Endometrial microvascular endothelial cells (primary cell): Measurements from ENCODE around the genes KRT81, KRT71, KRT79, KRT78, IGFBP6 and ESPL1.

DNA sequence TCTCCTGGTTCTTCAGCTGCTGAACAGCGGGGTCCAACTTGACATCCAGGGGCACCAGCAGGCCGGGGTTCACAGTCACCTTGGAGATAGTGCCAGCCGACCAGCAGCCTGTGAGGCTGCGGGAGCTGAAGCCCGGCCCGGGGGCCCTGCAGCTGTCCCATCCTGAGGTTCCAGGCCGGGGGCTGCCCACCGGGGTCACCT is 261 bp downstream of the KRT80 start:
- RAMPAGE, long total RNA: no peak

DNA sequence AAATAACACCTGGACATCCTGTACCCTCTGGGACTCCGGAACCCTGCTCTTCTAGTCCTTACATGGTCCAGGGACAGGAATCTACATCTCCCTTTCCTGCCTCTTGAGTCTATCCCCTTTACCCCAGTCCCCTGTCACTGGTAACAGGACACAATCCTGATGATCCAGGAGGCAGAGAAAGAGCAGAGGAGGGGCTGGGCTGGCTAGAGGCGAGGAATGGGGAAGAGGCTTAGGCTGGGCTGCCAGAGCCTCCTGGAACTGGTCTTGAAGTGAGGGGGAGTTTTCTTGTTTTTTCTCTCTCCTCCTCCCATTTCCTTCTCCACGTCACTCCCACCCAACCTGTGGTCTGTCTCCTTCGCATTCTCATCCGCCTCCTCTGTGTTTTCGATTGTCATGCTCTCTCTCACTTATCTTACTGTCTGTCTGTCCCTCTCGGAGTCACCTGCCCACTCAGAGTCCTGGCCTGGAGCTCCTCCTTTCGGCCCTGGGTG is 3.2 kb upstream of the KRT80 start:
- RAMPAGE, long total RNA: no peak

- RAMPAGE, long total RNA: no peak
Observed at GRCh38 chr12:52221837-52222595, 11.0 kb upstream of the KRT7 start.

DNA sequence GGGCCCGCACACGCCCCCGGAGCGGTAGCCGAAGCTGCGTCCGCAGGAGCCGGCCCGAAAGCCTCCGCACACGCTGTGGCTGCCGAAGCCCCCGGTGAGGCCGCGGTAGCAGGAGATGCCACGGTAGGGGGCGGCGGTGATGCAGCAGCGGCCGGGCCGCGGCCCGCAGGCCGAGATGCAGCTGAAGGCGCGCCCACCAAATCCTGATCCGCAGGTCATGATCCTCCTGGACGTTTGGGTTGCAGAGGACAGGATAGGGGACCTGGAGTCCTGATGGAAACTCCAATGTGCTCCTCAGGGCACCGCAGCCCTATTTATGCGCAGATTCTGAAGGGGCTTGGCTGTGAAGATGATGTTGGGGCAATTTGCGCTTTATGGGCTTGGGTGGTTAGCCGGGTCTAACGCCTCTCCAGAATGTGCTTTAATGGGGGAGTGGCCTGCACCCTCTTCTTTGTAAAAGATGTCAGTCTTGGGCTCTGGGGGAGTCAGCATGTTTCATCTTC is at the start of gene KRT81:
Gene KRT81, minus strand, starts transcription at position 288 of the 503 bp plus-strand sequence.
- RAMPAGE, long total RNA: no peak

DNA sequence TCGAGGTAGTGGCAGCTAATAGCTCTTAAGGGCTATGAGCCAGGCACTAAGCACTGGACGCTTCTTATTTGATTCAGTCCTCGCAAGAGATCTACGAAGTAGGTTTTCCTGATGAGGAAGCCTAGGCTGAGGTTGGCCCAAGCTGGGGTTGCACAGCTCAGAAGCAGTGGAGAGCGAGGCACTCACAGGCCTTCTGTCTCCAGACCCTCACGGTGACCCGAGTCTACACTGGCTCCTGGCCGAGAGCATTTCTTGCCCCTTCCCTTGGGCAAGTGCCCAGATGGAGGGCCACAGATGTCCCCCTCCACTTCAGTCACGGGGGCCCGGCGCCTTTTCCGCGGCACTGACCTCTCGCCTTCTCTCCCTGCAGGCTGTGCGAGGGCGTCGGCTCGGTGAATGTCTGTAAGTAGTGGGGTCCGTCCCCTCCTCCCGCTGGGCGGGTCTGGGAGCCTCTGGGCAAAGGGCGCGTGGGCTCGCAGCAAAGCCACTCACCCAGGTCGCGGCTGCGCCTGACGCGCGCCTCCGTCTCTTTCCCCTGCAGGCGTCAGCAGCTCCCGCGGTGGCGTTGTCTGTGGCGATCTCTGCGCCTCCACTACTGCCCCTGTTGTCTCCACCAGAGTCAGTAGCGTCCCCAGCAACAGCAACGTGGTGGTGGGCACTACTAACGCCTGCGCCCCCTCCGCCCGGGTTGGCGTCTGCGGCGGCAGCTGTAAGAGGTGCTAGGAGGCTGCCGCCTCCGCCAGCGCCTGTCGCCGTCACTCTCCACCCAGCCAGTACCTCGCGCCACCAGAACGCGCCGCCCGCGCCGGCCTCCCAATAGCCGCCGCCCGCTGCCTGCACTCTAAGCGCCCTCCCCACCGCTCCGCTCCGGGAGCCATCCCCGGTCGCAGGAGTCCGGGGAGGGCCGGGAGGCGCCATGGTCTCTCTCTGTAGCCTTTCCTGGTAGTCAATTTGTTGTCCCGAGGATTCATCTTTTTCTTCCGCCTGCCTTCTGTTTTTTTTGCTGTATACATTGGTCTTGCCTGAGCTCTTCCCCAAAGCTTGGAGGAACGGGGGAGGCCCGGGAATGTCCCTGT is 13.0 kb downstream of the KRT83 start:
- RAMPAGE, long total RNA: no peak

DNA sequence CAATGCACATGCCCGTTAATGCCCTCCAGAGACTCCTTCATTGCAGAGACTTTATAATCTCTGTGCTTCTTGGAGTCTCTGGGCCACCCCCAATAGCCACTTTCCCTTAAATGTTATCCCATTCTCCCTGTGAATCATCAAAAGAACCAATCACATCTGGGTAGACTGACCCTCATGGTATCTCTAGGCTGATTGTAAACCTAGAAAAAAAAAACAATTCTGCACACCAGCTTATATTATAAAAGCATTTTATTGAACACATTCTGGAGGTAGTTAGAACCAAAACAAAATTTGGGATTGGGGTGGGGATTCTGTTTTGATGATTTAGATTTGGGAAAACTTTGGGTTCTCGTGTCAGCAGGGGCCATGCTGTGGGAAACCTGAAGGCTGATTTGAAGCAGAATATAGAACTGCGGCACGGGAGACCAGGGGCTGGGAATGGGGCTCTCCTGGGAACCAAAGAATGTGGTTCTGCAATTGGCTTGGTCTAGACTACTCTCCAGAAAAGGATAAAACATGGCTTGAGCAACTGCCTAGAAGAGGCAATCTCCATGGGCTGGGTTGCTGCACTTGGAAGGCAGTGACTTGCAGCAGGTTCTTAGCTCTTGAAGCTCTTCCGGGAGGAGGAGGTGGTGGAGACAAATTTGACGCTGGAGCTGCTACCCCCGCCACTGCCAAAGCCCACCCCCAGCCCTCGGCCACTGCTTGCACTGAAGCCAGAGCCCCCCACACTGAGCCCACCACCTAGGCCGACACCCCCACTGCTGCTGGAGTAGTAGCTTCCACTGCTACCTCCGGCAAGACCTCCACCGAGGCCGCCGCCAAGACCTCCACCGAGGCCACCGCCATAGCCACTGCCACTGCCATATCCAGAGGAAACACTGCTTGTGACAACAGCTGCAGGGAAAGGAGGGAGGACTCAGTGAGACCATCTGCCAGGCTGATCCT is 5.6 kb downstream of the KRT5 start:
- RAMPAGE, long total RNA: no peak

DNA sequence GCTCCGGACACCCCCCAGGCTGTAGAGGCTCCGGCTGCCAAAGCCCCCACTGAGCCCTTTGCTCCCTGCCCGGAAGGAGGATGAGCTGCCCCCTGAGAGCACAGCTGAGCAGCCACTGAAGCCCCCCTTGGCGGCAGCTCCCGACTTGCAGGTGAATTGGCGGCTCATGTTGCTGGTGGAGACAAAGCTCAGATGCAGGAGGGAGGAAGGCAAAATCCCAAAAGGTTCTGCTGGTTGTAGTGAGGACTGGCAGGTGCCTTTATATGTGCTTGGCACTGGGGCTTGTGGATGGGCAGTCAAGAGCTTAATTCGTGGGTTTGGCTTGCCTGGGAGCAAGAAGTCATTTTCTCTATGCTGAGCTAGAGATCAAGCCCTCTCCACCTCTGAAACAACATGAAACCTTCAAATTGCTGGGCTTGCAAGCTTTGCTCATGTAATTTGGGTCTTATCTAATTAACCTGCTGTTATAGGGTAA is at the start of gene KRT71:
Gene KRT71, minus strand, starts transcription at position 236 of the 475 bp plus-strand sequence.
- RAMPAGE, long total RNA: no peak

DNA sequence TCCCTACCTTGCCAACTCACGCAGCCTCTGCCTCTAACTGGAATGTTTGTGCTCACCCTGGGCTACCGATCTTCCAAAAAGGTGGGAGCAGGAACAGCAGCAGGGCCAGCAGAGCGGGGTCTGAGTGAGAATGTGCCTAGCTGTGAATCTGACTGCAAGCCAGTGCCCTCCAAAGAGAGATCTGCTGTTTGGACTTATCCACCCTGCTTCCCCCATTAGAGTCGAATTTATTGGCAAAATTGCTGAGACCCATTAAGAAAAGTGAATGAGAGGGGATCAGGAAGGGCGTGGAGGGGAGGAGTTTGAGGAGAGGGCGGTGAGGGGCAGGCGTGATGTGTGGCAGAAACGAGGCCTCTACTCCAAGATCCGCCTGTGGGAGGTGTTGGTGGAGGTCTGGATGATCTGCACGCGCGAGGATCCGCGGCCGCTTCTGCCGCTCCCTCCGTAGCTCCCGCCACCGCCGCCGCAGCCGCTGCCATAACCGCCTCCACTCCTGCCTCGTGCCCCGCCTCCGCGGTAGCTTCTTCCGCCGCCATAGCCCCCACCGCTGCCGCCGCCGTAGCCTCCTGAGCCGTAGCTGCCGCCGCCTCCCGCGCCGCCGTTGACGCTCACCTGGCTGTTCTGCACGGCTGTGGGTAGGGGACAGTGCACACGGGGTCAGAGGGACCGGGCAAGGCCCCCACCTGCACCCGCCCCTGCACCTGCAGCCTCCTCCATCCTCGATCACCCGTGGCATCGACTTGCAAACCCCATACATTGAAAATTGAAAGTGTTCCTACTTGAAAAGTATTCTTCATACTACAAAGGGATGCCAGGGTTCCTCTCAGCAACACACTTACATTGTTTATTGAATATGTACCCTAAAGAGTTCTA is 10.8 kb upstream of the KRT1 start:
- RAMPAGE, long total RNA: no peak

GRCh38 chr12:52834101-52834601 is at the start of gene KRT79:
TSS of gene KRT79 (minus strand) at chr12:52834311.
- RAMPAGE, long total RNA: no peak

DNA sequence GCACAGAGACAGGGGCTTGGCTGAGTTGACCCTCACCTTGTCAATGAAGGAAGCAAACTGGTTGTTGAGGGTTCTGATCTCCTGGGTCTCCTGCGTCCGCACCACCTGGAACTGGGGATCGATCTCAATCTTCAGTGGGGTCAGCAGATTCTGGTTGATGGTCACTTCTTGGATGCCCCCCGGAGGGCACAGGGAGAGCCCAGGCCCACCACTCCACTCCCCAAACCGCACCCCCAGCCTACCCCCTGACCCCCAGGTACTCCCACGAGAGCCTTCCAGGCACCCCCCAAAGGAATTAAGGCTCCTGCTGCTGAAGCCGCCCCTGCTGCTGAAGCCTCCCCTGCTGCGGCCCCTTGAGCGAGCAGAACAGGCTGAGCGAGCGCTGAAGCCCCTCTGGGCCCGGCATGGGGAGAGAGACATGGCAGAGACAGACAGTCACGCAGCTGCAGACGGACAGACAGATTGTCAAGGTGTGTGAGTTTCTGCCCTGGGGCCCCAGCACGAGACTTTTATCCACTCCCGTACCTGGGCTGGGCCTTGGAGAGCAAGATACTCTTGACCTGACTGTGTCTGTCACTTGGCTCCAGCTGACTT is at the start of gene KRT78:
Gene KRT78, minus strand, starts transcription at position 484 of the 594 bp plus-strand sequence.
- RAMPAGE, long total RNA: no peak

DNA sequence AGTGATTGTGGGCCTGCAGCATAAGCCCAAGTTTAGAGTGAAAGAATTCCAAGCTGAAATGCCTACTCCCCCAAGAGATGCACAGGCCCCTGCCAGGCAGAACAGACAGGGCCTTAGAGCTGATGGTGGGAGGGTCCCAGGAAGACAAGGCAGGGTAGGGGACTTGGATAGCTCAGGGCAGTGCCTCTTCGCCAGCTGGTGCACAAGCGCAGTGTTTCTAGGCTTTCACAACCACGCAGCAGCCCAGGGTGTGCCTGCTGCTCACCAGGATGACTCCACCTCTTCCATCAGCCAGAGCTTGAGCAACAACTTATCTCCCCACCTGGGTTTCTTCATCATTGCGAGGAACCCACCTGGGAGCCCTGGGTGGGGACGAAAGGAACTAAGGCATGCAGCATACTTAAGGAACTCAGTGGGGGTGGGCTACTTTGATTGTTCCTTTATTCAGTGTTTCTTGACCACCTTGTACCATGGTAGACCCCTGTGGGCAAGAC is 22.7 kb downstream of the KRT18 start:
- RAMPAGE, long total RNA: no peak

- RAMPAGE, long total RNA: no peak
Observed at GRCh38 chr12:53041901-53042780, 7.7 kb upstream of the TNS2 start.

- RAMPAGE, long total RNA: no peak
Observed at GRCh38 chr12:53044726-53044980, 5.2 kb upstream of the TNS2 start.

DNA sequence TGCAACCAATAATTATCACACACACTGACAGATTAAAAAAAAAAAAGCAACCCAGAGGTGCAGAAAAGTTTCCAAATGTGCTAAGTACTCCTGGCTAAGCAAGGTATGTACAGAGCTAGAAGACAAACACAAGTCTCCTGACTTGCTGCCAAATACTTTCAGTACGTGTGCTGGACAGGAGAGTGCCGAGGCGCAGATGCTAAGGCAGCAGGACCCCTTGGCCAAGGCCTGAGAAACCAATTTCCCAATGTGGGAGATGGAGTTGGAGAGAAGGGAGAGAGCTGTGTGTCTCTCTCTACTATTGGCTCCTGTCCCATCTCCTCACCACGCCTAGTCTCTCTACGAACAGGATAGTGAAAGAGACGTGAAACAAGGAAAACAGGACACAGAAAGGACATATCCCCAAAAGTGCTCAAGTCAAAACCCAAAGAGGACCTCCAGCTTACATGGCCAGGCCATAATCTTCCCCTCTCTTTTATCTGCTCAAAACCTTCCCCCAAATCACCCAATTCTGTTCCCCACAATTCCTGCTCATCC is 5.3 kb downstream of the SPRYD3 start:
- RAMPAGE, long total RNA: no peak

- RAMPAGE, long total RNA: no peak
Observed at GRCh38 chr12:53097168-53097822, at the start of gene IGFBP6. TSS of gene IGFBP6 (plus strand) at chr12:53097667.

DNA sequence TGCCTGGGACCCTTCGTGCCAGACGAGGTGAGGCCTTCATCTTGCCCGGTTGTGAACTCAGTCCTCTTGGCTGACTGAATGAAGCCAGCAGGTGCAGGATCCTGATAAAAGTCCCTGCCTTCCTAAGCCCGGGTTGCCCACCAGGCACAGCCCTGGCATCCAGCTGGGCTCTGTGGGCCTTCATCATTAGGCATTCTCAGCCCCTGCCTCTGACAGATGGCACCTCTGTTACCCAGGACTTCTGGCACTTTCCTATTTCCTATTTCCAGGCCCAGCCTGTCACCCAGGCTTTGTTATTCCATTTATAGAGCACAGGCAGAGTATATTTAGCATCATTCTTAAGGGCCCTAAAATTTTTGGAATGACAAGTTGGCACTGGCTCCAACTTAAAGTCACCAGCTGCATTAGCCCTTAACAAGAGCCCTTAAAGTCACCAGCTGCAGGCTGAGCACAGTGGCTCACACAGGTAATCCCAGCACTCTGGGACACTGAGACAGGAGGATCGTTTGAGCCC is 12.9 kb downstream of the SOAT2 start:
- RAMPAGE, long total RNA: no peak

GRCh38 chr12:53222312-53222610 is 9.7 kb downstream of the RARG start:
- RAMPAGE, long total RNA: no peak

- RAMPAGE, long total RNA: no peak
Observed at GRCh38 chr12:53229410-53229900, 2.6 kb downstream of the RARG start.

DNA sequence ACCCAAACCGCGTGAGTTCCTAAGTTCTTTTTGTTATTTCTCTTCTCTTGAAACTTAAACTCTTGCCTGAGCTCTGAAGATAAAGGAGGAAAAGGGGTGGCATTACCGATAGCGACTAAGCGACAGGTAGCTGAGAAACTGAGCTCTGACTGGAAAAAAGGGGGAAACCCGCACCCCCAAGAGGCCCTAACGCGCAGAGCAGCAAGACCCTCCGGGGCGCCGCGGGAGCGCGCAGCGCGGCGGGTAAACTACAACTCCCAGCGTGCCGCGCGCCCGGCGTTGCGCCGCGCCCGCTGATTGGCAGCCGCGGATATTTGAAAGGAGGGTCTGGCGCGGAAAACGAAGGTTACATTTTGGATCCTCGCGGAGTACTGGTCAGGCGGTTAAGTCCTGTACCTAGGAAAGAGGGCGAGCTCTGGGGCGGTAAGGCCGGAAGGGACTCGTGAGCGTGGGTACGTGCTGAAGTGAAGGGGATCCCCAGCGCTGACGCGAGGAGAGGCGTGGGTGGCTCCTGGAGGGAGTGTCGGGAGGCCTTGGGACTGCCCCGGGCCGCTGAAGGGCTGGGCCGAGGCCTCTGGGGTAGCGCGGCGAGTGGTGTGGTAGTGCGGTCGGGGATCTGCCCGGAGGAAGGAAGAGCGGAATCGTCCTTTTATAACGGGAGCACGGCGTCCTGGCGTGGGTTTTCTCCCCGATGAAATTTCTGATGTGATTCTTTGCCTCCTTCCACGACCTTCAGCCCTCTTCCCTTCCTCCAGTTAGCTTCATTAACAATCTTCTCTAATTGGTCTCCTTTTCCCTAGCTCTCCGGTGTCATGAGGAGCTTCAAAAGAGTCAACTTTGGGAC is at the start of gene ESPL1:
Gene ESPL1, plus strand, starts transcription at position 345 of the 844 bp plus-strand sequence.
- RAMPAGE, long total RNA: no peak

DNA sequence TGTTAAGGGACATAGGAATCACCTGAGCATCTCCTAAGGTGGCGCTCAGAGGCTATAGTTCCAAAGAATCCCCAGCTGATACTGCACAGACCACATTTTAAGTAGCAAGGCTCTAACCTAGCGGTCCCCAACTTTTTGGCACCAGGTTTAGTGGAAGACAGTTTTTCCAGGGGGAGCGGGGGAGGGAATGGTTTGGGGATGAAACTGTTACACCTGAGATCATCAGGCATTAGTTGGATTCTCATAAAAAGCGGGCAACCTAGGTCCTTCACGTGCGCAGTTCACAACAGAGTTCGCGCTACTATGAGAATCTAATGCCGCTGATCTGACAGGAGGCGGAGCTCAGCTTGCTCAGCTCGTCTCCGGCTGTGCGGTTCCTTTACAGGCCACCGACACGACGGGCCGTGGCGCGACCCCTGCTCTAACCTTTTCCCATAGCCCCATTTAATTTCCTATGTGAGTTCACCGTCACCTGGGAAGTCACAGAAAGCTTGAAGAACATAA is 2.6 kb upstream of the AAAS start:
- RAMPAGE, long total RNA: no peak